Skin of body (tissue), 2 donors: ENCODE measurements around a stretch of chr1.

DNA sequence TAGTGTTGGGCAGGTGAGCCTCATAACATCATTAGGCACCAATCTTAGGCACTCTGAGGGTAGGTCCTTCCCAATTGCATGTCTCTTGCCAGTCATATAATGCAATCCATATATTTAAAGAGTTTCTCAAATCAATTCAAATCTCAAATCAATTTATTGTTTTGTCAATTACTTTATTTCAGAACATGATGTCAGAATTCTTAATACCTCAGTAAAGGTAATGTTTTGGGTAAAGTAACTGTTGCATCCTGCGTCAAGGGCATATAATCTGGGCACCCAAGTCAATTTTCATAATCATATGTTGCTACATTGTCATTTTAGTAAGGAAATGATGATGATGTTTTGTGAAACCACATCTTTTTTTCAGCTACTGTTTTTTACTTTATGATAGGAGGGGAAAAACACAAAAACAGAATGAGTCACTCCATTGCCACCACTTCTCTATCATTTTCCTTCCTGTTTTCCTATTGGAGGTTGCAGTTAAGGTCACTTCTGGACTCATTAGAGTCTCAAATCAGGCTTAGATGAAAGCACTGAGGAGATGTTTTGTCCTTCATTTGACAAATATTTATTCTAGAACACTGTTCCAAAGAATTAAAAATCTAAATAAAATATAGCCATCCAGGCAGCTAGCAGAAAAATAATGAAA is 122.6 kb downstream of the UCHL5 start:
- RAMPAGE, long total RNA = no peak

DNA sequence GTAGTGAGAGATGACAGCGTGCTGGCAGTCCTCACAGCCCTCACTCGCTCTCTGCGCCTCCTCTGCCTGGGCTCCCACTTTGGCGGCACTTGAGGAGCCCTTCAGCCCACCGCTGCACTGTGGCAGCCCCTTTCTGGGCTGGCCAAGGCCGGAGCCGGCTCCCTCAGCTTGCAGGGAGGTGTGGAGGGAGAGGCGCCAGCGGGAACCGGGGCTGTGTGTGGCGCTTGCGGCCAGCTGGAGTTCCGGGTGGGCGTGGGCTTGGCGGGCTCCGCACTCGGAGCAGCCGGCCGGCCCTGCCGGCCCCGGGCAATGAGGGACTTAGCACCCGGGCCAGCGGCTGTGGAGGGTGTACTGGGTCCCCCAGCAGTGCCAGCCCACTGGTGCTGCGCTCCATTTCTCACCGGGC is 72.4 kb downstream of the UCHL5 start:
- RAMPAGE, long total RNA = no peak

GRCh38 chr1:193313298-193313844 is 127.0 kb upstream of the B3GALT2 start:
- RAMPAGE, long total RNA = no peak

- RAMPAGE, long total RNA = no peak
Measured at GRCh38 chr1:196404085-196404585, 204.1 kb downstream of the KCNT2 start.

DNA sequence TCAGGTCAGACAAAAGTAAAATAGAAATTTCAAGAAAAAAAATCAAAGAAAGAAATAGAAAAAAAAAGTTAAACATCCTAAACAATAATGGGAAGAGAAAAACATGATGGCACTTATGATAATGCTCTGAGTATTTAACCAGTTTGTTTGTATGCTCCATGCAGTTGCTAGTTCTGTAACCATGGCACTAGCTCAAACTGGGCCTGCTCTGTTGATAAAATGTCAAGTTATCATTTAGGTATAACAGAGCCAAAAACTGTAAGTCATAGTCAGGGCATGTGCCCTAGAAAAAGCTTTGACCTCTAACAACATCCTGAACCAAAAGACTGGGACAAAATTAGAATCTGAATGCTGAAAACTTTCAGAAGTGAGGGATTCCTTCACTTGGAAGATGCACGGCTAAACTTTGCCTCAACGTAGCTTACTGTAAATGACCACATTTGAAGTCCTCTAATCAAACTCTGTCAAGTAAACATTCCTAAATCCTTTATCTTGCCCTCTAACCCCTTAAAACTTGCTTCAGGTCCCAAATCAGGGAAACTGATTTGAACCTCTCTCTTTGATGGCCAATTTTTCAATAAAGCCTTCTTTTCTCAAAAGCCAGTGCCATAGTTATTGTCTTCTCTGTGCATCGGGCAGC is 148.8 kb downstream of the KCNT2 start:
- RAMPAGE, long total RNA = no peak

DNA sequence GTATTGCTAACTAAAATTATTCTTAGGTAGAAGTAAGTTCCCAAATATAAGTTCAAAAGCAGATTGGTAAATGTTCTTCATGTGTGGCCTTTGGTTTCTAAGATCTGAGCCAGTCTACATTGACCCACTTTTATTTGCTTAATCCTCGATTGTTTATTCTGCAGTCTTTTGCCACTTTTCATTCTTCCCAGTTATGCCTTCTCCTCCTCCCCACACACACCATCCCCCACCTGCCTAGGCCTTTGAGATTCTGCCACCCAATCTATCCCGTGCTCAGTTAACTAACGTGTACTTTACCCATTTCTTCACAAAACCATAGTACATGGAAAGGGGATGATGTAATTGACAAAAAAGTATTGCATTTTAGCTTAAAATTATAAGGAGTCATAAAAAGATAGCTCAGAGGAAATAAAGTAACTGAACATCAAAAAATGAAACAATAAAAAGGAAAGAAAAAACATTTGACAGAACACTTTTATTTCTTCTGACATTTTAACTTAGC is 3.7 kb downstream of the CFH start:
- RAMPAGE, long total RNA = no peak

- RAMPAGE, long total RNA = no peak
Measured at GRCh38 chr1:196827895-196828296, 8.4 kb downstream of the CFHR1 start.

DNA sequence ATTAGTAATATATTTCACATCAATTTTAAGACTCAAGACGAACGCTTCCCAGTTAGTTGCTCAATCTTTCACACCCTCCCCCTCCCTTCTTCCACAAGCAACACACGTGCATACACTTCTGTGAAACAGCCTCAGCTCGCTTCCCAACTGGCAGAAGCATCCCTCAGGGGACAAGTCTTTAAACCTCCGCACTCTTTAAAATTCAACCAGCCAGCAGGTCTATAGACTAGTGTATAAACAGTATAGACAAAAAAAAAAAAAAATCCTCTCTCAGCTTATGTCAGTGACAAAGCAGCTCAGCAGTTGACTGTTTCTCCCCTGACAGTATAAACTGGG is 99.5 kb downstream of the DENND1B start:
- RAMPAGE, long total RNA = no peak

GRCh38 chr1:198199071-198199812 is 42.4 kb downstream of the NEK7 start:
- RAMPAGE, long total RNA = no peak

- RAMPAGE, long total RNA = no peak
Measured at GRCh38 chr1:198253543-198254270, 96.9 kb downstream of the NEK7 start.

- RAMPAGE, long total RNA = no peak
Measured at GRCh38 chr1:198564694-198564977, 24.2 kb upstream of the ATP6V1G3 start.

DNA sequence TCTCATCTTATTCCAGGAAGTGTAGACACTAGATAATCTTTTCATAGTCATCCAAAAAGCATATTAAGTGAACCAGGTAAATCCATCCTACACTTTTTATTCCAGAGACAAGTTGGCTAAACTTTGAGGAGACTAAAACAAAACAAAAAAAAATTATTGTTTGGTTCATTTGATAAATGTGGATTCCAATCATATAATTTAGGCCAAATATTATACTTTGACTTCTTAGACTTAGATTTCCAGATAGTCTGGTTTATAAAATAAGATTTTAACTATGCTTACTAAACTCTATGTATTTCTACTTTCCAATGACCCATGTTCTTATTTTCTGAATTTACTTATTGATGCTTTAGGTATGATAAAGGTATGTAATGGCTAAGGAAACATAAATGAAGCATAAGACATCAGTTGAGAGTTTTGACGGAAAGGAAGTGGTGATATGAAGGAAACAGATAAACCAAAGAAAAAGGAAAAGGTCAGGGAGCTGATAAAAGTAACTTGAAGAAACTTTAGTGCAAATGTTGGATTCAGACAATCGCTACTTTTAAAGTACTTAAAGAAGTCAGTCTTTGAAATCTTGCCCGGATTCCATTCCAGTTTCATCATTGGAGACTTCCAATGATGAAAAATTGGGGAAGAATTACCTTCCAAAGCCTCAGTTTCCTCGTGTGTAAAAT is 10.3 kb downstream of the PTPRC start:
- RAMPAGE, long total RNA = no peak

- RAMPAGE, long total RNA = no peak
Measured at GRCh38 chr1:198662266-198662679, 23.4 kb downstream of the PTPRC start.

GRCh38 chr1:198717445-198717668 is 78.5 kb downstream of the PTPRC start:
- RAMPAGE, long total RNA = no peak

DNA sequence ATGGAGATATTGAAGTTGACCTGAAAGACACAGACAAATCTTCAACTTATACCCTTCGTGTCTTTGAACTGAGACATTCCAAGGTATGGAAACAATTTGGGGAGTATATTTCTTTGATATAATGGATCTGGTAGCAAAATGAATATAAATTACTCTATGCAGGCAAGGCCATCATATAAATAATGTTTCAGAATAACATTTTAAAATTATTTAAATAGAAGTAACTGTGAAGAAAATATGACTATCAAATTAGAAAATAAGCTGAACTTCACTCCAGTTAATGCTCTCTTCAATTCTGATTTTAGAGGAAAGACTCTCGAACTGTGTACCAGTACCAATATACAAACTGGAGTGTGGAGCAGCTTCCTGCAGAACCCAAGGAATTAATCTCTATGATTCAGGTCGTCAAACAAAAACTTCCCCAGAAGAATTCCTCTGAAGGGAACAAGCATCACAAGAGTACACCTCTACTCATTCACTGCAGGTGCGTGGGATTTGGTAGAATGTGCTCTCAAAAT is 113.5 kb downstream of the PTPRC start:
- RAMPAGE, long total RNA = no peak

DNA sequence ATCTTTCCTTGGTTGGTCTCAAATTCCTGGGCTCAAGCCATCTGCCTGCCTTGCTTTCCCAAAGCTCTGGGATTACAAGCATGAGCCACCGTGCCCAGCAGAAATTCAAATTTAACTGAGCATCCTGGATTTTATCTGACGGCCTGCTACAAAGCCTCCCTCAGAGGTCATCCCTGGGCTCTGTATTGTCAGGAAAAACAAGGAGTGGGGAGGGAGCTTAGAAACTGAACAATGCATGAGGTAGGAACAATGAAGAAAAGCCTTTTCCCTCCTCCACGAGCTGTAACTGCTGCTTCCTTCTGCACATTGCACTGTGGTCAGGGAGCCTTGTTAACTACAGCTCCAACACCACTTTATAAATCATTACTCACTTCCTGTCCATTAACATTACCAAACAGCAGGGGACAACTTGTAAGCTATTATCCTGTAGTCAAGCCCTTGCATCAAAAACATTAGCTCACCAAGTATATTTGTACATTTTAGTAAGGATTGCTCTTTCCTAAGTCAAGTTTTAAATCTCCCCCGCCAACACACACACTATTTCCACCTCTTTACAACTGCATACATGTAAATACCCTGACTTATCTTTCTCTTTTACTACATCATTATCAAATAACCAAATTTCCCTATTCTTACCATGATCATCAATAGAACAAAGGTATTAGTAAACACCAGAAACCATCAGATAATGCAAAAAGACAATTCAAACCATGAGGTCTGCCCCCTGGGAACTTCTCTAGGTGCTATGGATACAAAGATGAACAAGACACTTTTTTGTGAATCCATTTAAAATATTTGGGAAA is 335.9 kb upstream of the NR5A2 start:
- RAMPAGE, long total RNA = no peak

- RAMPAGE, long total RNA = no peak
Measured at GRCh38 chr1:199865549-199866488, 161.7 kb upstream of the NR5A2 start.

DNA sequence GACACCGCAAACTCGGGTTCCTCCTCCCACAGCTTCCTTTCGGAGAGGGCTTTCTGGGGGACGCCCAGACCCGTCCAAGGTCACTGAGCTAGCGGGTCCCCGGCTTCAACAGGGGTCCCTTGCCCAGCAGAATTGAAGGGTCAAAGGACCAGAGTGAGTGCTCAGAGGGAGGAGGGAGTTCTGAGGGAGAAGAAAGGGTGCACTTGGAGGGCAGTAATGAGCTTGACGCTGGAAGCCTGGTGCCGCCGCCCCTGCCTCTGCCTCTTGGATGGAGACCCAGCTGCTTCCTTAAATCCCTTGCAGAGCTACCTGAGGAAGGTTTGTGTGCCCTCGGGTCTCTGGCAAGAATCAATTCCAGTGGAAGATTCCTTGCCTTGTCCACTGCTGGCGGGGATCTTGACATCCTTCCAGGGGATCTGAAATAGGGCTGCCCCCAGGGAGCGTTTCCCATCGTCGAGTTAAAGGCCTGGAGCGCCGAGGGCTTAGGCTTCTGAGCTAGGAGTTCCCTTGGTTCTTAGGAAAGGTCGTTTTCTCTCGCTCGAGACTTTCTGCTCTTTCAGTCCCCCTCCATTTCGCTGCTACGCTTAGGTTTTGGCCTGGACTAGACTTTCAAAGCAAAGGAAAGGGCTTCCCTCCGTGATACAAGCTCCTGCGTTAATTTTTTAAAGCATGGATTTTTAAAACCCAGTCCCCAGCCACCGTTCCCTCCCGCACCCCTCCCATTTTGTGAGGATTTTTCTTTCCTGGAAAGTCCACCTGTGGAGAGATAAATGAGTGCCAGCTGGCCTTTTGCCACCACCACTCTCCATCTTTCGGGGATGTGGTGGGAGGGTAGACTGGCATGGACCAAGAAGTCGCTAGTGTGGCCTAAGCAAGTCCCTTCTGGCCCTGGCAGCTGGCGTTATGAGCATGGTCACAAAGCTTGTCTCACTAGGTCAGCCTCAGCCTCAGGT is 9.0 kb downstream of the NR5A2 start:
- RAMPAGE, long total RNA = no peak

- RAMPAGE, long total RNA = no peak
Measured at GRCh38 chr1:200184048-200184598, 156.6 kb downstream of the NR5A2 start.

- RAMPAGE, long total RNA = no peak
Measured at GRCh38 chr1:200374542-200374763, 35.4 kb downstream of the ZNF281 start.